Heart (tissue), 3 donors: Measurements from ENCODE around the genes HLA-F and MRPS18B.

- RAMPAGE, long total RNA, 2 experiments = no peak in any of the 2 experiments
These were observed at the start of gene HLA-F for GRCh38 chr6:29722980-29723586. HLA-F (plus strand) TSS chr6:29723434.

GRCh38 chr6:29726553-29727504 is 3.6 kb downstream of the HLA-F start:
- RAMPAGE, long total RNA, 2 experiments = no peak in any of the 2 experiments

- RAMPAGE, long total RNA, 2 experiments = no peak in any of the 2 experiments
These were observed 40.4 kb downstream of the HLA-F start for GRCh38 chr6:29763607-29764074.

DNA sequence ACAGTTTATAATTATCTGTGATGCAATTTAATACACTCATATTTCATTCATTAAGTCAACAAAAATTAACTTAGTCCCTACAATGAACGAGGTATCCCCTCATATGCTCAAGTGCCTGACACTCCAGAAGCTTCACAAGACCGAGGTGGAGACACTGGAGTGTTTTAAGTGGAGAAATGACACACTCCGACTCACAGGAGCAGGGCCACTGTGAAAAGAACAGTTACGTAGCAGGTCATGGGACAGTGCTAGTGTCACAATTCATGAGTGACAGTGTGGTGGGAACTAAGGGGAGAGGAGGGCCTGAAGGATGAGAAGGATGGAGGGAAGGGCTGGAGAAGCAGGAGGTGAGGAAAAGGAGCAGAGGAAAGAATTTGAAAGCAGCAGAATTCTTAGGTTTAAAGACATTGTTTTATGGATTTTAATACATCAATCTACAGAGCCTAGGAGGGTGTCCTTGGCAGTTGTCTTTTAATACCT is 1.3 kb upstream of the HLA-A start:
- RAMPAGE, long total RNA, 2 experiments = no peak in any of the 2 experiments

- RAMPAGE, long total RNA, 2 experiments = no peak in any of the 2 experiments
These were observed 1.8 kb downstream of the HLA-A start for GRCh38 chr6:29943955-29944792.

- RAMPAGE, long total RNA, 2 experiments = no peak in any of the 2 experiments
These were observed 1.1 kb downstream of the POLR1H start for GRCh38 chr6:30062155-30062527.

- RAMPAGE, long total RNA, 2 experiments = no peak in any of the 2 experiments
These were observed 16.2 kb upstream of the RNF39 start for GRCh38 chr6:30091569-30092432.

DNA sequence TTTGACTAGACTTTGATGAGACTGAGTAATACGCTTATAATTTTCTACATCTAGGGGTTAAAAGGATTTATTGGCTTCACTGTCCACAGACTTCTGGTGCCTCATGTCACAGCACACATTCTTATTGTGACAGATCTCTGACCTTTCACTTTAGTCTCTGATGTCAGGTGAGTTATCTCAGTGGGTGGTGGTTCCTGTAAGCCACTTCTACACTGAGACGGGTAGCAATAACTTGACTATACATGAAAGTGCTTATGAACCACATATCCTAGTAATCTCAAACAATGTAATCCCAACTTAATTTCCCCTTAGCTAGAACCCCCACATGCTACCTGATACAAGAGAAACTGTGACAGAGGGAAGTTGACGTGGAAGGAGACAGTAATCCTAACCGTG is 6.7 kb upstream of the TRIM40 start:
- RAMPAGE, long total RNA, 2 experiments = no peak in any of the 2 experiments

DNA sequence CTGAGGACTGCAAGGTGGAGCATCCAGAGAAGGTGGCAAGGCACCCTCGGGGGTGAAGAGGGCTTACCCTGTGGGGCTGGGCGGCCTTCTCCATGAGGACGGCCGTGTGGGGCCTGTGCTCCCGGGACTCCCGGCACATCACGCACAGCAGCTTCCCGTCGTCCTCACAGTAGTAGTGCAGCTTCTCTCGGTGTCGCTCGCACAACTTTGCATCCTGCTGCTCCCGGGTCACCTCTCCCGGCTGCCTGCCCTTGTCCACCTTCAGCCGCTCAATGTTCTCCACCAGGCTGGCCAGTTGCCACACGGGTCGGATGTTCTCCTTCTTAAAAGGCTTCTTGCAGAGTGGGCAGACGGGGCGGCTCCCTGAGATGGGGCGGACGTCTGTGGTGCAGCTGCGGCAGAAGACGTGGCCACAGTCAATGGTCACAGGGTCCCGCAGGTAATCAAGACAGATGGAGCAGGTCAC is 14.6 kb downstream of the TRIM26 start:
- RAMPAGE, long total RNA, 2 experiments = no peak in any of the 2 experiments

DNA sequence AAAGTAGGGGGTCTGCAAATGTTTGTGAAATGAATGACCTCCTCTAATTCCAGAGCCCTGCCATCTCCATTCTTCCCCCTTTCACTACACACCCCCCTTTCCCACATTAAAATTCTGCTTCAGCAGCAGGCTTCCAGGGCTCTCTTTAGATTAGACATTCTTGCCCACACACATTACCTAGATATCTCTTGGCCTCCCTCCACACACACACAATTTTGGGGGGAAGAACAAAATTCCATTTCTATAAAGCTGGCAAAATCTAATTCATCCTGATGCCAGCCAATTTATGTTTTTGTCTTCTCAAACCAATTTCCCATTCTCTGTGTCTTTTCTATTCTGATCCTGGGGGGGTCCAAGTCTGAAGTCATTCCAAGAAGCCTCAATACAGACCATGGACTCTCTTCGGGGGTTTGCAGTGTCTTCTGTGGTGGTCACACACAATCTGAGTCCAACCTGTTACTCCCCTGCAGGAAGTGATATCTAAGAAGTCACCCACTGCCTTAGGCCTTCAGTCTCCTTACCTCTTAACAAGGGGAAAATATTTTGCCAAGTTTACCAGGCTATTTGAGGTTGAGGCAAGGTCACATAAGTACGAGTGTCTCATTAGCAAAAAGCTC is 2.0 kb downstream of the TRIM26 start:
- RAMPAGE, long total RNA, 2 experiments = no peak in any of the 2 experiments

GRCh38 chr6:30212495-30213243 is 537 bp downstream of the TRIM26 start:
- RAMPAGE, long total RNA, 2 experiments = no peak in any of the 2 experiments

DNA sequence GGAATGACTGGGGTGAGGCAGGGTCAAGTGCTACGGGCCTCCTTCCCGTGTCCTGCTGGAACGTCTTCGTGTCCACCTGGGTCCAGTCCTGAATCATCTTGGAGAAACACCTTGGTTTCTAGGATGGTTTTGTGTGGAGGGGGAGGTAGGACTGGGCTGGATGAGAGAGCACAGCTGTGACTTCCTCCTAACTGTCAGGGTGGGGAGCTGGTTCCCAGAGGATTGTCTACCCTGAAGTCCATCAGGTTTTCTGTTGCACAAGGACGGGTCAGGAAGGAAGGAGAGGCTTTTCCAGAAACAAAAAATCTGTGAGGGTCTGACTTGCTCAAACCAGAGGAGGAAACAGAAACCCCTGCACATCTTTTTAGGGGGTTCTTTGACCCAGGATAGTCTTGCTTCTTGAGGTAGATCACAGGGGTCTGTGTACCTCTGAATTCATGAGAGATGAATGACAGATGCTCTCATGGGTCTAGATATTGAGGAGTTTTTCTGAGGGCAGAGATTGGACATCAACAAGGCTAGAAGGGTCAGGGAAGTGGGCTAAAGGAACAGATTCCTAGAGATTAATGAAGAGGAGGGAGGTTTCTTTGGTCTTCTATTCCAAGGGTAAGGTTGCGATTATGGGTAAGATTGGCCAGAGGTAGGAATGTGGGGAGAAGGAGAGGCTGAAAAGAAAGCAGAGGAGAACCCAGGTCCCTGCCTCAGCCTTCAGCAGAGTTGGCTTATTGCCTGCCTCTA is 2.5 kb upstream of the RPP21 start:
- RAMPAGE, long total RNA, 2 experiments = no peak in any of the 2 experiments

- RAMPAGE, long total RNA, 2 experiments = no peak in any of the 2 experiments
These were observed 11.4 kb downstream of the HLA-E start for GRCh38 chr6:30500465-30501269.

DNA sequence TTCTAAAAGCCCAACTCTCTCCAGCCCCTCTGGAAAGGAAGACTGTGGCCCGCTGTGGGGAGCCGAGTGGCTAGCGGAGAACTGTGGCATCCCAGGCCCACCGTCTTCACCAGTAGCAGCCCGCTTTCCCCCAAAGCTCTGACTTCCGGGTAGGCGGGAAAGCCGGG is 1.0 kb downstream of the GNL1 start:
- RAMPAGE, long total RNA, 2 experiments = no peak in any of the 2 experiments

GRCh38 chr6:30571915-30572640 is 836 bp downstream of the ABCF1 start:
- RAMPAGE, long total RNA, 2 experiments = no peak in any of the 2 experiments

DNA sequence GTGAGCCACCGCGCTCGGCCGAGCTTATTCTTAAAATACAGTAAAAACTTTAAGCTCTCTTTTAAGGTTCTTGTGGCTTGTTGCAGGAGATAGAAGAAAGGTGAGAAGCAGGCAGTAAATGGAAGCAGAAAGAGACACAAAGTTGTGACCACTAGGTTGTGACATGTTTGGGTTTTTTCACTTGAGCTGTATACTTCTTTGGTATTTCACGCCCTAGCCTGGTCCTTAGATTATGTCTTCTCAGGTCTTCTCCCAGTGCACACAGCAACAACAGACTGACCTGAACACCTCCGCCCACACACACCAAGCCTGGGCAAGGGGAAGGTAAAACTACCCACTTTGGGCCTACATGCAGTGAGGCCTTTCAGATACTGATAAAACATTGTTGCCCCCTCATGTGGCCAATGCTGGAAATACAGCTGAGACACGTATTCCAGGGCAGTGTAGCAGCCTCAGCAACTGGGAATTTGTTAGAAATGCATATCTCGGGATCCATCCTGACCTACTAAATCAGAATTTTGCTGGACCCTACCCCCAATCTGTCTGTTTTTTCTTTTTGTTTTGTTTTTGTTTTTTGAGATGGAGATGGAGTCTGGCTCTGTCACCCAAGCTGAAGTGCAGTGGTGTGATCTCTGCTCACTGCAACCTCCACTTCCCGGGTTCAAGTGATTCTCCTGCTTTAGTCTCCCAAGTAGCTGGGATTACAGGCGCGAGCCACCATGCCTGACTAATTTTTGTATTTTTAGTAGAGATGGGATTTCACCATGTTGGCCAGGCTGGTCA is 19.7 kb downstream of the PPP1R10 start:
- RAMPAGE, long total RNA, 2 experiments = no peak in any of the 2 experiments

GRCh38 chr6:30601460-30602610 is 15.2 kb downstream of the PPP1R10 start:
- RAMPAGE, long total RNA, 2 experiments = no peak in any of the 2 experiments

DNA sequence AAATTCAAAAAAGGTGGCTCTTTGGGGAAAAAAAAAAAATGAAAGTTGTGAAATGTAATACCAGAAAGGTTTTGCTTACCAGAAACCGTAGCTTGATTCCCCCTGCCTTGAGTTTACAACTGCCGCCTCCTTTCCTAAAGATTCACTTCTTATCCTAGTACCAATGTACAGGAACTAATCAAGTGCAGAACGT is 2.9 kb downstream of the PPP1R10 start:
- RAMPAGE, long total RNA, 2 experiments = no peak in any of the 2 experiments

GRCh38 chr6:30617364-30618407 is at the start of gene MRPS18B:
MRPS18B (plus strand) TSS chr6:30617840.
- RAMPAGE, long total RNA, 2 experiments = start-site peak on the plus strand in 2 of 2 experiments, at chr6:30617840-30617863 at its widest, 1,728 to 5,204 reads per replicate

DNA sequence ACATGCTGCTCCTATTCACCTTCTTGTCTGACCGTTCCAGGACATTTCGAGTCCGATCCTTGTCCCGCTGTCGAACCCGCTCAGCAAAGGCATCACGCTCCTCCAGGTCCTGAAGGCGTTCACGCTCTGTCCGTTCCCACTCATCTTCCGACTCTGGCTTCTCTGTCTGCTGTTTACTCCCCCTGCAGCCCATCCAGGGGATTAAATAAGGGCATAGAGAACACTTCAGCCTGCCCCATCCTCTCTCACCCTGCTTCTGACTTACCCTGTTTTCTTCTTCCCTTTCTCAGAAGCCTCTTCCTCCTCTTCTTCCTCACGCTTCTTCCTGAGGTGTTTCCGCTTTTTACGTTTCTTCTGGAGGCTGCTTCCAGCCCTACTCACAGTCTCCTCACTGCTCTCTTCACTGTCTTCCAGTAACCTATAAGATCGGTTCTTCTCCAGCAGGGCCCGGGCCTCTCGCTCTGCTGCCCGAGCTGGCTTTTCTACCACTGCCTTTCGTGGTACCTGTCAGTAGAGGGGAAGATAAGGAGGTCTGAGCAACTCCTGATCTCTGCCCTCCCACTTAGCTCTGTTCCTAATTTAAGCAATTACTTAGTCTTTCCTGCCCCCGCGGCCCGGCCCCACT is 1.9 kb downstream of the DHX16 start:
- RAMPAGE, long total RNA, 2 experiments = no peak in any of the 2 experiments